ENCODE data around the genes RPL21 and POMP.

GRCh38 chr13:27153836-27154299 is 17.7 kb downstream of the USP12 start:
- PRO-cap, 7 experiments = no peak in any of the 7 experiments

GRCh38 chr13:27172582-27173001 is 981 bp upstream of the USP12 start:
- PRO-cap, 7 experiments = peak in 1 of 7 experiments; most common plus-strand start chr13:27172696 (in 1); most common minus-strand start chr13:27172657 (in 1)

DNA sequence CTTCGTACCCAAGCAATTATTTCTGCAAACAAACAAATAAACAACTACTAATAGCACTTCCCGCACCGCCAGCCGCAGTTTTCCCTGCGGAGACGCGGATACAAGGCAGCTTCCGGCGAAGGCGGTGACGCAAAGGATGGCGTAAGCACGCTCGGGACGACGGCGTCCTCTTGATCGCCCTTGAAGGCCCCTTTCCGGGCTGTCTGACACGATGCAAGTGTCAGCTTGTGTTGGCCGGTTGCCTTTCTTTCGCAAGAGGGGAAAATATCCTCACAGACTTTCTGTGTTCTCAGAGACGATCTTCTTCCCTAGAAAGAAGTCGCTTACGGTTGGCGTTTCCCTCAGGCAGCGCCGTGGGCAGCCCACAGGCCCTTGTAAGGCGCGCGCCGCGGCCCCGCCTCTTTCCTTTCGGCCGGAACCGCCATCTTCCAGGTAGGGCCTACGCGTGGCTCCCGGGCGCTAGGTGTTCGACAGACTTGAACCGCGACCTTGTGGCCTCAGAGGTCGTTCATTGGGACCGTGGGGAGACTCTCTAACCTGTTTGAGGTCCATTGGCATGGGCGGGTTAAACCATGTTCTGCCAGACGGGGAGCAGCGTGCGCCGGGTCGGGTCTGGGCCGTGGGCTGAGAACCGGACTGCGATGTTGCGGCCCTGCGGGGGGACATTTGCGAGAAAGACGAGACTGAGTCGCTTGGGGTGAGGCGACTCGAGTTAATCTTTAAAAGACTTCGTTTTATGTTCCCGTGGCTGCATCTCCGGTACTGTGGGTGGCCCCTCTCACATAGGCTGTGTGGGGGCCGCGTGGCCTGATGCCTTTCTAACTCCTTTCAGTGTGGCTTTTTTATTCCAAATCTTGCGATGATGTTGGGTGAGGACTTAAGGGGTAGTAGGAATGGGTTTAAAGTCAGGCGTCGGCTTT is at the start of gene RPL21:
Gene RPL21 (plus strand): TSS at position 405 of the 920 bp plus-strand sequence.
- PRO-cap, 7 experiments = peak in 7 of 7 experiments; most common plus-strand start position 405 of the sequence (in 7); most common minus-strand start position 84 of the sequence (in 4)

DNA sequence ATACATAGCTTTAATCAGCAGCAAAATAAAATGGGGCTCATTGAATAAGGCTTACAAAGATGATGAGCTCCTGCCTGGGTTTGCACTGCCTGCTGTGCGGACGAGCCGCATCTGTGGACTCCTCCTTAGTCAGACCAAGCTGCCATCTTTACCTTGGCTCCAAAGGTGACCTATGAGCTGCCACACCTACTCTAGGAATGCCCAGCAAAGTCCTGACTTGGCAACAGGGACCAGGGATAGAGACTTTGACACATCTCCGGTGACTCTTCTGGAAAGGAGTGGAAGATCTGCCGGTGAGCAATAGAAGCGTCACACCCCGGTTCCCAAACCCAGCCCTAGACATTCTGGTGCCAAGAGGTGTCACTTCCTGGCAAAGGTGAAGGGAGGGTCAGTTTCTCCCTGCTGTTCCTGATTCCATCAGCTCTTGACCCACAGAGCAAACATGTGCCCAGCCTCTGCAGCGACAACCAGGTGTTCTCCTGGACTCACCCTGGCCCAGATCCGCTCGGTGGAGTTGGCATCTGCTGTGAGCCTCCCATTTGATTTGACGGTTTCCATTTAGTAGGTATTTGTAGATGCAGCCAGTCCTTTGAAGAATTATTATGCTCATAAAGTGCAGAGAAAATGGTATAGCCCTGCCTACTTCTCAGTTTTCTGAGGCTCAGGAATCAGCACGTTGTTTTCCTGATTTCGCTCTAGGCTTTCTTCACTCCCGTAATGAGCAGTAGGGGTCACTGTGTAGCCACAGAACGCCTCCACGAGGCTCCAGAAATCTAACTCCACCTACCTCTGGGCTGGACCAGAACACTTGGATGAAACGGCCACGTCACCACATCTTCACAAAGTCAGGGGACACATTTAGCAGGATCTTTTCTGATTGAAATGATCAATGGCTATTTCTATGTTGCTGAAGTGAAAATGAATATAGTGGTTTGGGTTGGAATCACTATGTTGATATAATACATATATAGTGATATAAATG is 50.0 kb upstream of the GTF3A start:
- PRO-cap, 7 experiments = no peak in any of the 7 experiments

GRCh38 chr13:27403790-27404515 is 20.5 kb upstream of the GTF3A start:
- PRO-cap, 7 experiments = no peak in any of the 7 experiments

GRCh38 chr13:27430133-27430872 is 5.9 kb downstream of the GTF3A start:
- PRO-cap, 7 experiments = no peak in any of the 7 experiments

GRCh38 chr13:27434350-27435544 is 10.3 kb downstream of the GTF3A start:
- PRO-cap, 7 experiments = no peak in any of the 7 experiments

DNA sequence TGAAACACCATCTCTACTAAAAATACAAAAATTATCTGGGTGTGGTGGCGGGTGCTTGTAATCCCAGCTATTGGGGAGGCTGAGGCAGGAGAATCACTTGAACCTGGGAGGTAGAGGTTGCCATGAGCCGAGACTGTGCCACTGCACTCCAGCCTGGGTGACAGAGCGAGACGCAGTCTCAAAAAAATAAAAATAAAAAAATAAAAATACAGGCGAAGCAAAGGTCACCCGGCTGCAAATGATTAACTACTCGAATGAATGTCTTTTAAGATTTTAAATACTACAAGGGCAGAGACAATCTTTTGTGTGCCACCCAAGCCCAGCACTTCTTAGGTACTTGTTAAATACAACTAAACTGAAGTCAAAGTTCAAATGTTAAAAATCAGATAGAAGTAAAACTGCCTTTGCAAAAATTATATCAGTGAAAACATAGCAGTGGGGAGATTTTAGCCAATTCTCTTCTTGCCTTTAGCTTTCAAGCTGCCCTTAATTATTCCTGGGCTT is 6.7 kb downstream of the LNX2 start:
- PRO-cap, 7 experiments = no peak in any of the 7 experiments

DNA sequence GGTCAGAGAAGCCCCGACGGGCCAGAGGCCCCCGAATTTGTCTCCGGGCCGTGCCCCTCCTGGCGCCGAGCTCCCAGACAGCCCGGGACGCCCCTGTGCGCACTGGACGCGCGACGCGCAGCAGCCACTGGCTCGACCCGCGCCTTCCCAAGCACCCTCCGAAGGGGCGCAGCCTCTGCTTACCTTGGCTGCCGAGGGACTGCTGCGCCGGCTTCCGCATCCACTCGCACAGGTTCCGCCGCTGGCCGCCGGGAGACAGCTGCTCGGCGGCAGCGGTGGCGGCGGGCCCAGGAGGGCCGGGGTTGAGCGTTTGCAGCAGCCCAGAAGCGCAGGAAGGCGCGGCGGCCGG is 858 bp downstream of the CDX2 start:
- PRO-cap, 7 experiments = no peak in any of the 7 experiments

GRCh38 chr13:27977785-27978933 is 9.0 kb upstream of the CDX2 start:
- PRO-cap, 7 experiments = no peak in any of the 7 experiments

- PRO-cap, 7 experiments = no peak in any of the 7 experiments
Observed at GRCh38 chr13:28022874-28023313, 34.4 kb upstream of the URAD start.

DNA sequence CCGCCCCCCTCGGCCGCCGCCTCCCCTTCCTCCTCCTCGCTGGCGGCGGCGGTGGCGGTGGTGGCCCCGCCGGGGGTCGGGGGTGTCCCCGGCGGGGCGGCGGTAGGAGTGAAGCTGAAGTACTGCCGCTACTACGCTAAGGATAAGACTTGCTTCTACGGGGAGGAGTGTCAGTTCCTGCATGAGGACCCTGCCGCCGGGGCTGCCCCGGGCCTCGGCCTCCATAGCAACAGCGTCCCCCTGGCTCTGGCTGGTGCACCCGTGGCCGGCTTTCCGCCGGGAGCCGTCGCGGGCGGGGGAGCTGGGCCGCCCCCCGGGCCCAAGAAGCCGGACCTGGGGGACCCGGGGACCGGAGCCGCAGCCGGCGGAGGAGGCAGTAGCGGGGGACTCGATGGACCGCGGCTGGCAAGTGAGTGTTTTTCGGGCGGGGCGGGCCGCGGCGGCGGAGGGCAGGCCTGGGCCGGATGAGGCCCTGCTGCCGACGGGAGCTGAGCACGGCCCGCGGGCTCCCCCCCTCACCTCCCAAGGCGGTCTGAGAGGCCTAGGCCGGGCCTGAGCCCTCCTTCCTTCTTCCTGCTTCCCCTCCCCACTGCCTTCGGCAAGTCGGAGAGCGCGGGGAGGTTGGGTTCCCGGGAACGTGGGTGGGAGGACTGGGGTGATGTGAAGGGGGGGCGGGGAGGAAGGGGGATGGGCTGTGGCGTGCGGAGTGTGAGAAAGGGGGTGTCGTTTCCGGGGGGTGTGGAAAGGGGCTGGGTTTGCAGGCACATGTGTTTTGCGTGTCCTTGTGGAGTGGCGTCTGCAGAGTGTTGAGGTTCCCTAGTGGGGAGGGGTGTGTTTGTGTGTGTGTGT is 558 bp downstream of the PAN3 start:
- PRO-cap, 7 experiments = peak in 7 of 7 experiments; most common plus-strand start position 173 of the sequence (in 5); most common minus-strand start position 411 of the sequence (in 7)

DNA sequence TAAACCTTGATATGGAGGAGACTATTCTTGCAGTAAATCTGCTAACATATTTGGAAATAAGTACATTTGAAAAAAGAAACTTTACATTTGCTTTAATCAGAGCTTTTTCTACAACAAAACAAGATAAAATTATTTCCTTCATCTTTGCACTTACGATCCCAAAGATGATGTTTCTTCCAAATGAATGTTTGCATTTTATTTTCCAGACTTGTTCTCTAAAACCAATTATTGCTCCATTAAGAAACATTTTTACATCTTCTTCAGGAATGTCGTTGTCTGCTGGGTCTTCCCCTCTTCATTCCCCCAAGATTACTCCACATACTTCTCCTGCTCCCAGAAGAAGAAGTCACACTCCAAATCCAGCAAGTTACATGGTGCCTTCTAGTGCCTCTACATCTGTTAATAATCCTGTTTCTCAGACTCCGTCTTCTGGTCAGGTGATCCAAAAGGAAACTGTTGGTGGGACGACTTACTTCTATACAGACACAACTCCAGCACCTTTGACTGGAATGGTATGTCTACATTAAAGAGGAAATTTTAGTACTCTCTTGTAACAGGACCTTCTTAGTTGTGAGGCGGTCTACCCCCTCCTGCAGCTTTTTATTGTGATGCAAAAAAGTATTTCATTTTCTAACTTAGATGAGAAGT is 117.8 kb downstream of the PAN3 start:
- PRO-cap, 7 experiments = no peak in any of the 7 experiments

DNA sequence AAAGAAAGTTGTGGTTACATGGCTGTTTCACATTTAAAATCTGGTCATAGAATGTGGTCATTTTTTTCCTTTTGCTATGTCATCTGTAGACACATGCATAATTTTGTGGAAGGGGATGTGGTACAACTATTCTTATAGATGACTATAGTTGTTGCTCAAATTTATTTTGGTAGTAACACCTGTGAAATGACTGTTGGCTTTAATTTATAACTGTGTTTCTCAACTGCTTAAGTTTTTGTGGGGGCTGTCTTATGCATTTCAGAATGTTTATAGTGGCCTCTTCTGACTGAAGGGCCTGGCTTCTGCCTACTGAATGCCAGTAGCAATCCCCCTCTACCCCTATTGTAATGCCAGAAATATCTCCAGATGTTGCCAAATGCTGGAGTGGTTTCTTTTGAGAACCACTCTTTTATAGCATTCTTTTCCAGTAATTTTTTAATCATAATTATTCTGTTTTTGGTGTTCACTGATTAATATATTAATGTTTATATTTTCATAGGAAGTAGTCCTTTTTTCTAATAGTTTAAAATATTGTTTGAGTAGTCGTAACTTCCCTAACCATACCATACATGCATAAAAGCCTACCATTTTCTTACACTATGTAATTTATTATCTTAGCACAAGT is 130.6 kb downstream of the PAN3 start:
- PRO-cap, 7 experiments = no peak in any of the 7 experiments

DNA sequence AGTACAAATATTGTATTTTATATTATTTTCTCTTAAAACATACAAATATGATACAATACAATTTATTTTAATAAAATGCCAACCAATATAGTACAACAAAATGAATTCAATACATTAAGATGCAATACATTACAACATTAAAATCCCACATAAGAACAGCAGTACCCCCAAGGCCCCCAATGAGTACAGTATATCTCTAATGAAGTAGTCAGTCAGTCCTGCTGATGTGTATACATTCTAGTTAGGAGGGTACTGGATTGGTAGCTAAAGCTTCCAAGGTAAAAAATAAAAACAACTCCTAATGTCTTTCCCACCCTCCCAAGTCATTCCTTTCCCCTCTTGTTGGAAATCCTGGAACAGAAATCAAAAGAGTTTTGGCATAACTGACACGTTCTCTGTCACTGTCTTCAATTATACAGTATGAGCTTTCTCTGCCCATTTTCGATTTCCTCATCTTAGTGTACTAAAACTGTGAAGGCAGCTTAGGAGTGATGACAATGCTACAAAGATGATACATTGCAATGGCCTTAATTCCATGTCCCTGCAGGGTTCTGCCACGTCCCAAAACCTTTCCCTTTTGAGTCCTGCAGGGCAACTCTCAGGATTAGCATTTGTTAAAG is 109.1 kb downstream of the FLT1 start:
- PRO-cap, 7 experiments = no peak in any of the 7 experiments

- PRO-cap, 7 experiments = no peak in any of the 7 experiments
Observed at GRCh38 chr13:28495724-28495844, 656 bp upstream of the FLT1 start.

- PRO-cap, 7 experiments = no peak in any of the 7 experiments
Observed at GRCh38 chr13:28532364-28533379, 37.7 kb upstream of the FLT1 start.

DNA sequence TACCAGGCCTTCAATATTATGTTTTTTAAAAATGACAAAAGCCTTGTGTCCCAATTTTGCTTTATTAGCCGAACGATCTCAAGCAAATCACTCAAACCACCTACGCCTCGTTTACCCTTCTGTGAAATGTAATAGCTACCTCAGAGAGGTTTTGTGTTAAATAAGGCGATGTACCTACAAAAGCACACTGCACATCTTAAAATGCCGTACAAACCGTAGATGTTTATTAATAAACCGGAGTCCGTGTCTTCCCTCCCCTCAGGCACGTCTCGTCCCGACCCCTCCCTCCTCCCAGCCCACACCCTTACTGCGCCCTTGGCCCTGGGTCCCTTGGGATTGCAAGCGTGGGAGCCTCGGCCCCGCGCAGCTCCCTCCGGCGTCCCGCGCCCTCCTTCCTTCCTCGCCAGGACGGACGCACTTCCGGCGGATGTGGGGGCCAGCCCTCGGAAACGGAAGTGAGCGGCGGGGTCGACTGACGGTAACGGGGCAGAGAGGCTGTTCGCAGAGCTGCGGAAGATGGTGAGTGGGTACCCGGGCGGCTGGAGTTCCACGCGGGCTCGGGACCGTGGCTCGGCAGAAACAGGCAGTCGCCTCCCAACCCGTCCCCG is at the start of gene POMP:
Gene POMP (plus strand): TSS at position 462 of the 608 bp plus-strand sequence.
- PRO-cap, 7 experiments = peak in 7 of 7 experiments; most common plus-strand start position 502 of the sequence (in 7); most common minus-strand start position 394 of the sequence (in 6)

DNA sequence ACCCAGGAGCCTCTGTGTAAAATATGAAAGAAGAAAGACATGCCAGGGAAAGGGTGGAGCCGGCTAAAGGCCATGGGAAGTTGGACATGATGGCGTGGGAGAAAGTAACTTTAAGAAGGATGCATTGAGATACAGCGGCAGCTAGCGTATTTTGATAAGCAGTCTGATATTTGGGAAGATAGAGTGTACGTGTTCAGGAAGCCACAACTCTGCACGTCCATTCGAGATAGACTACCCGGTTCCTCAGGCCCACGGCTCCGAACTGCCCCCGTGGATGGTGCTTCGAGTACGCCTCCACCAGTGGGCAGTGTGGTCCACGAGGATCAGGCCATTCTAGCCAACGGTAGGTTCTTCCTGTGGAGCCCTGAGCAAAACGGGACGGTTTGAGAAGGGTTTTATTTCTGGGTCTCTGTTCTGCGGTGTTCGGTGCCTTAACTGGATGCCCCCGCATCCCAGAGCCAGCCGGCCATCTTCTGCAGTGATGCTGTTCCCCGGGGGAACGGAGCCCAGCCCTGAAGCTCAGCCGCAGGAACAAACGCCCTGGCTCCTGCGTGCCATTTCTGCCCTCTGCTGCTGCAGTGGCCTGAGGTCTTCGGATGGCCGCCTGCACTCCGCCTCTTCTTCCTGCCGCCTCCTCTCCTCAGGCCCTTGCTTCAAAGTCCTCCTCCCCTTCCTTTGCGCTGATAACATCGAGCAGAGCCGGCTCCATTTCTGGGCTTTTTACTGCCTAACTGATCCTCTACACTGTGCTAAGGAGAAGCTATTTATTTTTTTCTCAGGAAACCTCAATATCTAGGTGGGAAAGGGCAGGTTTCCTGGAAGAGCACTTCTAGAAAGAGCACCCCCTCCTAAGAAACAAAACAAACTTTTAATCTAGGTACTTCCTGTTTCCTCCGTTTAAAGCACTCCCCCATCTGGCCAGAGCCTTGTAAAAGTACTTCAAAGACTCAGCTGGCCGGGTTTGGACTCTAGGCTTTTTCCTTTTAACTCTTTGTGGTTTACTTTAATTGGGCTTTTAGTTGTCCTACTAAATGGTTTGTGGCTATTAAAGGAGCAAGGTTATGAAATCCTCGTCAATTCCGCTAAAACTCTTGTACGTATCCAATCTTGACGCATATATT is 36.1 kb upstream of the SLC46A3 start:
- PRO-cap, 7 experiments = no peak in any of the 7 experiments

- PRO-cap, 7 experiments = no peak in any of the 7 experiments
Observed at GRCh38 chr13:29503054-29503629, 92.3 kb downstream of the SLC7A1 start.

Data from T-cell (primary cell).